OVCAR3 (cell line): Measurements from ENCODE around the gene ZNF622.

DNA sequence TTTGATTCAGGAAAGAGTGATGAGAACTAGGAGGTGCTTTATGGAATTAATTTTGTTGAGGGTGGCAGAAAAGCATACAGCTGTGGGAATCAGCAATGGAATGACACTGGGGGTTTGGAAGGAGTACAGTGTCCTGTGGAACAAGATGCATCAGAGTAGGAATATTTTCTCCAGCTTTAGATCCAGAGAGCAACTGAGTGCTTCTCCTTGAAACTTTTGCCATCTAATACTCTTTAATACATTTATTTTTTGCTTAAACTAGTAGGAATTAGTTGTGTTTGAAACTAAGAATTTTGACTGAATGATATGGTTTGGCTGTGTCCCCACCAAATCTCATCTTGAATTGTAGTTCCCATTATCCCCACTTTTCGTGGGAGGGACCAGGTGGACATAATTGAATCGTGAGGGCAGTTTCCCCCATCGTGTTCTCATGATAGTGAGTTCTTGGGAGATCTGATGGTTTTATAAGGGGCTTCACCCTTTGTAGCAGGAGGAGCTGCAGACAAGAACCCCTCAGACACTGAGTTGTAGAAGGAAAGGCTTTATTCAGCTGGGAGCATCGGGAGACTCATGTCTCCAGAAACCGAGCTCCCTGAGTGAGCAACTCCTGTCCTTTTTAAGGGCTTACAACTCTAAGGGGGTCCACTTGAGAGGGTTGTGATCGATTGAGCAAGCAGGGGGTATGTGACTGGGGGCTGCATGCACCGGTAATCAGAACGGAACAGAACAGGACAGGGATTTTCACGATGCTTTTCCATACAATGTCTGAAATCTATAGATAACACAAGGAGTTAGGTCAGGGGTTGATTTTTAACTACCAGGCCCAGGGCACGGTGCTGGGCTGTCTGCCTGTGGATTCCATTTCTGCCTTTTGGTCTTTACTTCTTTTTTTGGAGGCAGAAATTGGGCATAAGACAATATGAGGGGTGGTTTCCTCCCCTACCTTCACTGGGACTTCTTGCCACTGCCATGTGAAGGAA lies 158.3 kb downstream of the FBXL7 start:
- RRBS = no CpG with 5 or more reads among the region's 10 CpGs

DNA sequence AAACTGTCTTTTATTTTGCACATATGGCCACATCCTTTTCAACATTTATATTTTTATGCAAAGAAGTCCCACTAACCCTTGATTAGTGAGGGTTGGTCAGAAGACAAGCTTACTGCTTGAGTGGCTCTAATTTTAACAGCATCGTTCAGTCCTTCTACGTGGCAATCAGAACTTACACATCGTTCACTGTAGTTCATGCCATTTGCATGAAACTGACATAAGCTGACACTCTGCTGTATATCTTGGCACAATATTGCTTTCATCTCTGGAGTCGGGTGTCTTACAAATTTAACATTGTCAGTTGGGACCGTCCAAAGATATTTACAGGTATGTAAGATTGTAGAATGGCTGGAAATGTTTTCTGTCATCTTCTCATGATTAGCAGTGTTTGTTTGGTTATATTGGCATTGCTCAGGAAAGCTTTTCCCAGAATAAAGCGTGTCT lies 50.6 kb downstream of the MARCHF11 start:
- RRBS = no CpG with 5 or more reads among the region's 6 CpGs

DNA sequence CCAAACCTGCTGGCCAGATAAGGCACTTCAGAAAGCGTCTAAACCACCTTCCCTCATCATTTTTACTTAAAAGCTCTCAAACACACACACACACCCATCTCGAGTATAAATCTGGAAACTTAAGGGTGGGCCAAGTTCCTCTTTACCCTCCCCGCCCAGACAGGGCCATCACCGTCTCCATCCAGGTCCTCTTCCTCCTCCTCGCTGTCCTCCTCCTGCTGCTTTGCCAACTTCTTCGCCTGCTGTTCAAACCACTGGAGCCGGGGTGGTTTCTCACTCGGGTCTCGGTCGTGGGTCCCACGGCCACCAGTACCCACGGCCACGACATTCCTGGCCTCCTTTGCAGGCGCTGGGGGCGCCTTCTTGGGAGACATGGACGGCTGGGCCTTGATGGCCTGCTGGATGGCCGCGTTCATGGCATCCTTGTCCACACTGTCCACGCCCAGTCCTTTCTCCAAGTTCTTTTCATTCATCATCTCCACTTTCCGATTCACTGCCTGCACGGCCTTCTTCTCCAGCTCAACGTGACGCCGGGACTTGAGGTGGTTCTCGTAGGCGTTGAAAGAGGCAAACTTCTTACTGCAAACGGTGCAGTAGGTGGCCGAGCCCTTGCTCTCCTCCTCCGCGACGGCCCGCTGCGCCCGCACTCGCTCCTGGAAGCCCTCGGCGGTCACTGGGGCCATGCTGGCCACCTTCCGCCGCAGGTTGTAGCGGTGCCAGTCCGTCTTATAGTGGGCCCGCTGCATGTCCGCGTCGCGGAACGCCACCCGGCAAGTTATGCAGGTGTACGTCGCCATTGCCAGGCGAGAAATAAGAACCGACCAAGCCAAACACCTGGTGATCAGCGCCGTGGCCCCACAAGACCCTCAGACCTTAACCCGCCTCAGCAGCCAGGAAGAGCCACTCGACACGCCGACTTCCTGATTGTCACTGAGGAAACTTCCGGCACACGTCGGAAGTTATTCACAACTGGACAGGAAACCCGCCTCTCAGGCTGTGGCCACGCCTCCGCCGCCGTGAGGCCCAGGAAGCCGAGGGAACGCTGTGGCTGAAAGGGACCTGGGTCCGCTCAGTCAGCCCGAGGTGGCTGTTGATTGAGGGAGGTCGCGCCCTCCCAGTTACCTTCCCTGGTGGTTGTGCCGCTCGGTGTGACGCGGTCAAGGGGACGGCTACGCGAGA lies at the start of gene ZNF622:
Gene ZNF622 (minus strand): TSS at position 932 of the 1,179 bp plus-strand sequence.
- RRBS = no CpG with 5 or more reads among the region's 79 CpGs

DNA sequence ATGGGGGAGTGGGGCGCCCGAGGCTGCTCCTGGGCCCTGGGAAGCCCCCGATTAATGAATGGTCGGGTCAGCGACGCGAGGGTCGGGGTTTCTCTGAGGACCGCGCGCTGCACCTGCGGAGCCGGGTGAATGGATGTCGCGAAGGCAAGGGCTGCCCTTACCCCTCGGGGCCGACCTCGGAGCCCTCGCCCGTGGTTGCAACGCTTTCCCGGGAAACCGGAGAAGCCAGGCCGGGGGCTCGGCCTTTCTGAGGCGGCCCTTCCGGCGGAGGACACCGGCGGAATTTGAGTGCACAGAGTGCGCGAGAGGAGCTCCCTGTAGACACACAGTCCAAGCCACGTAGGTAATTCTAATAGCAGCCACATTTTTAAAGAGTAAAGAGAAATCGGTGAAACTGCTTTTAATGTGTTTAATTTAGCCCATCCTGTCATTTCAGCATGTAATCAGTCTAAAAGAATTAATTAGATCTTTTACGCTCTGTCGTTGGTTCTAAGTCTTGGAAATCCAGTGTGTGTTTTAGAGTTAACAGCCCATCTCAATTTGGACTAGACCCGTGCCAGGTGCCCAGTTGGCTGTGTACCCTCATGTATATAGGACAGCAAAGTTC lies 551 bp upstream of the ZNF622 start:
- RRBS = 4% methylated on average over 8 of the region's 37 CpGs

- RRBS = no CpG with 5 or more reads among the region's 12 CpGs
Observed at GRCh38 chr5:16542041-16542931, 74.5 kb downstream of the RETREG1 start.

DNA sequence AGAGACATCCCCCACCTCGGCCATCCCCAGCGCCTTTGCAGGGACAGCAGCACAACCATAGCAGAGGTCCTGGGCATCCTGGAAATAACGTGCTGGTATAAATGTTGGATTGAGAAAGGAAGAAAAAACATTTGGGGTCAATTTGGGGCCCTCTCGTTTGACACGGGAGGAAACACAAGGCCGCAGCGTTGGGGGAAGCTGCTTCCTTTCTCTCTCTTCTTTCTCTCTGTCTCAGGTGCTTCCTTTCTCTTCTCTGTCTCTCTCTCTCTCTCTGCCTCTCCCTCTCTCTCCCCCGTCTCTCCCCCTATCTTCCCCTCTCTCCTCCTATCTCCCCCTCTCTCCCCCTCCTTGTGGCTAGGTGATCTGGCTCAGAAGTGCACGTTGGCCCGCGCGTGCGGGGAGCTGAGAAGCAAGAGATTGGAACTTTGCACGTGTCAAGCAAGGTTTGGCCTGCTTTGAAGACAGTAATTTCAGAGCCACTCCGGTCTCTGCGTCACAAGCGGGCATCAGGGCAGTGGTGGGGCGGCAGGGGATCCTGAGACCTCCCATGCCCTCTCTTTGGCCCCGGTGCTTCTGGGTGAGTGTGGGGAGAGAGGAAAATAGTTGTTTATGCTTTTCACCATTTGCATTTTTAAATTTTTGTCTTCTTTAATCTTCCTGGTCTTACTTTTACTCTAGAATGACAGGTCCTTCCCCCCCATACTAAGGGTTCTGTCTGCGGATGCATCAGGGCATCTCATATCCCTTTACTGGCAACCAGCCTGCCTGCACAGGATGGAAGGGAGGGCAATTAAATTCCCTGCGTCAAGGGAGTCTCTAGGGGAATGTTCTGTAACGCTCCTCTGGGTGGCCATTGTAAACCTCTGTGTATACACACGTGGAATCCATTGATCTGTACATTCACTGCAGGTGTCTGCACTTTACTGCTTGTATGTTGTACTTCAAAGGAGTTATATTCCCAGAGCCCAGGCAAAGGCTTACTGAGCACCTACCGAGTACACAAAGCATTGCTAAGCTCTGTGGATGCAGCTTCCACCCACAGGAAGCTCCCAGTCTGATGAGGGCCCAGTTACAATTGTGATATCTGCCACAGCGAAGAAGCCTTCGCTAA lies 1.0 kb upstream of the RETREG1 start:
- RRBS = 99% methylated on average over 4 of the region's 26 CpGs

DNA sequence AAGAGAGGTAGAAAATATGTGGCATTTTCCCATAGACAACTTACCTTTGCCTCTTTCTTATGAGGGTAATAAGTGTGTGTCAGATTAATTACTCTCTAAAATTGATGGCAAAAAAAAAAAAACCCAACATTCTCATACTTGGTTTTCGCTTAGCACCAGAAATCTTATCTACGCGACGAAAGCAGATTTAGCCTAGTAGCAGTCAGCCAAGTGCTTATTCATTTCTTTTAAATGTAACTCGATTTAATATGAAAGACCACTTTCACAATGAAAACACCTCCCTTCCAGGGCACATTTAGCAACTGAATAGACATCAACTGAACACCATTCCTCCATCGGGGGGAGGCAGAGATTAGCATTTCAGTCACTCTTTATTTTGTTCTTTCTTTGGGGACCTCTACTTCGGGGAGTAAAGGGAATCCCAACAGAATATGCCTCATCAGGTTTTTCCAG lies 124.0 kb upstream of the RETREG1 start:
- RRBS = no CpG with 5 or more reads among the region's 7 CpGs

- RRBS = no CpG with 5 or more reads among the region's 6 CpGs
Observed at GRCh38 chr5:16780382-16780881, 155.7 kb downstream of the MYO10 start.

DNA sequence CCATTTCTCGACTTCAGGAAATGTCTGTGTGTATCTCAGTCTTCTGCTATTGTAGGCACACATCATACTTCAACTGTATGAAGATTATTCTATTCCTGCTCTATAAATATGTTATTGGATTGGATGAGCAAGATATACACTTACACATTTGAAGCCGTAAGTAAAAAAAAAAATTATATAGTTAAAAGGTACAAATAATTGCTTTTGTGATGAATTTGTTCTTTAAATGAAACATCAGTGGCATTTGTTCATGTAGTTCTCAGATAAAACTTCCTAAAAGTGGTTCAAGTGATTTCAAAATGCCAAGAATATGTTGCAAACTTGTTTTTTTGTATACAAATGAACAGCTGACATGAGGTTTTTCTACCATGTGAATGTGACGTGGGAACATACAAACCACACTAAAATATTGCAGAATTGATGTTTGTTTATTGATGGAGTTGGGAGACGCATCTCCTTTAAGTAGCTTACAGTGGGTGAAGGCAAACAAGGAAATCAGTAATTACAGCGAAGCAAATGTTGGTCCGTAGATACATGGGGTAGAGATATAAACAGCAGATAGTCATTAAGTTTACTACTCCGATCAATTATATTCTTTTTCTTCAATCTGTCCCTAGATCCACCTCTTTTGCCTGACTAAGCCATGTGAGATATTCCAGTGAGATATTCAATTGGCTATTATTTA lies 16.9 kb downstream of the BASP1 start:
- RRBS = no CpG with 5 or more reads among the region's 7 CpGs

GRCh38 chr5:17402070-17402884 lies 89.6 kb downstream of the H3Y2 start:
- RRBS = no CpG with 5 or more reads among the region's 12 CpGs

- RRBS = no CpG with 5 or more reads among the region's 7 CpGs
Observed at GRCh38 chr5:20575451-20575937, 587.5 kb upstream of the CDH18 start.

DNA sequence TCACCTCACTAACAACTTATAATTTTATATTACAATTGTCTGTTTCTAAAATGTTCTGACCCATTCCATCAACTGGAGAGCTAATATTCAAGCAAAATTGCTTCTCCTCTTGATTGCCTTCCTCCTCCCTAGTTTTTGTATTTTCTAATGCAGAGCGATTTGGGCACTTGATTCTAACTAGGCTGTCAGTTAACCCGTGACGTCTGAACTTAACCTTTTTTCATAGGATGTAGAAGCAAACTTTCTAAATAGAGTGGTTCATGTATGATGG lies 139.2 kb downstream of the CDH12 start:
- RRBS = no CpG with 5 or more reads among the region's 3 CpGs

DNA sequence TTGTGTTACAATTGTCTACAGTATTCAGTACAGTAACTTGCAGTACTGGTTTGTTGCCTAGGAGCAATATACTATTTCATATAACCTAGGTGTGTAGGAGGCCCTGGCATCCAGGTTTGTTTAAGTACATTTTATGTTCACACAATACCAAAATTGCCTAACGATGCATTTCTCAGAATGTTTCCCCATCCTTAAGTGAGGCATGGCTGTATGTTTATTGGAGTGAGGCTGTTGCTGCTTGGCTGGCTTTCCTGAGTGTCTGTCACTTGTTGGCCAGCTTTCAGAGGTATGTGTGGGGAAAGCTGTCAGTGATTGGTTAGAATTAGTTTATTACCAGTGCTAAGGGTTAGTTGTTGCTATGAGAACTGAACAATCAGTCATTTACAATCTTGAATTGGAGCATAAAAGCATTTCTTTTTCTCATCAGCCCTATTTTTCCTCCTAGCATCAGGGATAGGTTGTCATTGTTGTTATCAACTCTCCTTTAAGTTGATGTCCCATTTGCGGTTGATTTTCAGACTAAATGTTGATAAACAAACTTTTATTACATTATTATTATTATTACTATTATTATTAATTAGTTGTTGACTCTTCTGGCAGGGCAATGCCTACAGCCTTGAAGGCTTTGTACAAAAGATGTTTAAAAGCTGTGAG lies 154.2 kb upstream of the CDH12 start:
- RRBS = no CpG with 5 or more reads among the region's 2 CpGs

DNA sequence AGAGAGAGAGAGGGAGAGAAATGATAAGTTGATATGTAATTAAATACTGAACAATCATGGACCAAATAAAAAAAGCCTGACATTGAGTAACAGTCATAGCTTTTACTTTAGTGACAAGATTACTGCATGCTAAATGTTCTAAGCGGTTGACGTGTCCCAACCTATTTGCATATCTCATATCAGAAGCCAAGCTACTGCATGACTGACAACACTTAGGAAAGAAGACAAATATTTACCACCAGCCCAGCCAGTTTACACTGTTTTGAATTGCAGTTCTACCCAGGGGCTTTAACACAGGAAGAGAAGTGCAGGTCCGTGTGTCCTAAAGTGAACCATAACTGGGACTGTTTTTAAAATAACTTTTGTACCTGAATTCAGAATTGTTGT lies 219.8 kb downstream of the PRDM9 start:
- RRBS = no CpG with 5 or more reads among the region's 3 CpGs

DNA sequence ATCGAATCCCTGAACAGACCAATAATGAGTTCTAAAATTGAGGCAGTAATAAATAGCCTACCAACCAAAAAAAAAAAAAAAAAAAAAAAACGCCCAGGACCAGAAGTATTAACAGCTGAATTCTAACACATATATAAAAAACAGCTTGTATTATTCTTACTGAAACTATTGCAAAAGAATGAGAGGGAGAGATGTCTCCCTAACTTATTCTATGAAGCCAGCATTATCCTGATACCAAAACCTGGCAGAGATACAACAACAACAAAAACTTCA lies 327.7 kb downstream of the PRDM9 start:
- RRBS = no CpG with 5 or more reads among the region's 2 CpGs

DNA sequence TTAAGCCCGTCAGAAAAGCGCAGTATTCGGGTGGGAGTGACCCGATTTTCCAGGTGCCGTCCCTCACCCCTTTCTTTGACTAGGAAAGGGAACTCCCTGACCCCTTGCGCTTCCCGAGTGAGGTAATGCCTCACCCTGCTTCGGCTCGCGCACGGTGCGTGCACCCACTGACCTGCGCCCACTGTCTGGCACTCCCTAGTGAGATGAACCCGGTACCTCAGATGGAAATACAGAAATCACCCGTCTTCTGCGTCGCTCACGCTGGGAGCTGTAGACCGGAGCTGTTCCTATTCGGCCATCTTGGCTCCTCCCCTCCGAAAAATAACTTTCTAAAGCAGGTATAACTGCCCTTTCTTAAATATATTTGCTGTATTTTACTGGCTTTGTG lies 438.6 kb upstream of the CDH10 start:
- RRBS = no CpG with 5 or more reads among the region's 21 CpGs

GRCh38 chr5:25119630-25119966 lies 474.8 kb upstream of the CDH10 start:
- RRBS = no CpG with 5 or more reads among the region's 7 CpGs

DNA sequence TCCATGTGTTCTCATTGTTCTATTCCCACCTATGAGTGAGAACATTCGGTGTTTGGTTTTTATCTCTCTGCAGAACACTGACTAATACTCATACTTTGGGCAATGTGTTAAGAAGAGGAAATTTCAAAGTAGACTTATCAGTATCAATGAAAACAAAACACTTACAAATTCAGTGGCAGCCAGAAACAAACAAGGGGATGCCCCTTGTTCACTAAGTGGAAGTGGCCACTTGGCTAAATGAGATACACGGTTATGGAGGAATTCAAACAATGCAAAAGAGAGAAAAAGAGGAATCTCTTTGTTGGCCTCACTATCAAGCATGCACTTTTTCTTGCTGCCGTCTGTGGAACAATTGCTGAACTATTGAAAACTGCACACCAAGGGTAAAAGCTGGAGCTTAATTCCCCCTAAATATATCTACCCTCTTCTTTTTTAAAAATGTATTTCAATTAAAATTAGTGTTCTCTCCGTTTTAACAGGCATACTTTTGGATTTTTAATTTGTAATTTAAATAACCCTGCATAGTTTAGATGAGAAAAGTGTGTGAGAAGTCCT lies 2044.9 kb upstream of the CDH6 start:
- RRBS = no CpG with 5 or more reads among the region's 4 CpGs

DNA sequence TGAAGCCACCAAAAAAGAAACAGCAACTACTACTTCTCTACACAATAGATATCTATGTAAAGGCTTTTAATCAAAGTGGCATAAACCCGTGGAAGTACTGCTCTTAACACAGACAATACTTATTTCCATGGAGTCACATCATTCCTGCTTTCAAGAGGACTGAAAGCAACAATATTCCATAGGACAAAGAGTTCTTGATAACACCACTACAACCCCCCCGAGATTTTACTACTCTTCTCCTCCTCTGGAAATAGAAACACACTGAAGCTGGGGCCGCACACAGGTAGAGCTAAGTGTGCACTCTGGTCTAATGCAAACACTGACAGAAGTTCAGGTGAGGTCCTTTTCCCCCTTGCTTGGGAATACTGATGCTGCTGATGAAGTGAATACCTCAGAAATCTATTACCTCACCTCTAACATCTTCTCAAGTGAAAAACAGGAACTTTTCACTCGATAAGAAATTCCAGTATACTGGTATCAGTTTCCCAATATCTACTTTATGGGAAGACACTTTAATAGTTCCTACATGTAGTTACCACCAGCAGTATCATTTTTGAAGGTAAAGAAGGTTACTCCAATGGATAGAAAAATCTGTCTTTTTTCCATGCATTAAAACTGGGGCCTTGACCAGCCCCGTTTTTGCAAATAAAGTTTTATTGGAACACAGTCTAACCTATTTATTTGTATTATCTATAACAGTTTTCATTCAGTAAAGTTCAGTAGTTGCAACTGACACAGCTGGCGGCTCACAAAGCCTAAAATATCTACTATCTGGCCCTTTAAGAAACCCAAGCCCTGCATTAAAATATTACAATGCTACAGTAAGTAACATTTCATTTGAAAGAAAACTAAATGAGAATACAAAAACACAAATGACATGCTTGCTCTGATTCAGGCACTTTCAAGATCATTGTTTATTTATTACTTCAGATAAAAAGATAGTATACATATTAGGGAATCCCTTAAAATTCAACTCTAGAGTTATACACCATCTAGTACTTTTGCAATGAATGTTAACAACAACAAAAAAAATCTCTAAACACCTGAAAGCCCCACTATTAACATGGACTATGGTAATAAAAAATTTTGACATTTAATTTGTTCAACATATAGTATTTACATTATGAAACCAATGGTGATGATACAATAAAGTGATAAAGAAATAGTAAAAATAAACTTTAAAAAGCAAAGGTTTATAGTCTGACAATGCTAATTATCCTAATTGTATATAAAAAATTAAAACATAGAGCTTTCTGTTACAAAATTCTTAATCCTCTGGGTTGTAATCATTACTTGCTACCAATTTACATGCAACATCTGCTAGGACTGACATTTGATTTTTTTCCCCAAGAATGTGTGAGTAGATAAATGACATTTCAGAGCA lies 49.8 kb downstream of the GOLPH3 start:
- RRBS = no CpG with 5 or more reads among the region's 6 CpGs